Non-pigmented ciliary epithelial cell (primary cell): ENCODE results near the genes TEKT1, SLC16A13, SLC2A4, YBX2 and NEURL4.

DNA sequence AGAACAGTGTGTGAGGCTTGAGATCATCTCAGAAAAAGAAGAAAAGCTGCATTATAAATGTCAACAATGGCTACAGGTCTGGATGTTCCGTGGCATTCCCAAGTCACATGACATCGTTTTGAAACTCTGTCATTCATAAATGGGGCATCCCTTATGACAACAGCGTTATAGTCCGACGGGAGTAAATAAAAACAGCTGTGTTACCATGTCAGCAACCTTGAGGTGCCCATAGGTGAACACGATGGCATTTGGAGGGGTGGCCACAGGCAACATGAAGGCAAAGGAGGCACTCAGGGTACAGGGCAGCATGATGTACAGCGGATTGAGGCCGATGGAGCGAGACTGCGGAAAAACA lies 25.9 kb downstream of the SLC13A5 start:
- RRBS = no CpG with 5 or more reads among the region's 10 CpGs

- RRBS = no CpG with 5 or more reads among the region's 9 CpGs
Observed at GRCh38 chr17:6773091-6773838, 2.8 kb upstream of the FBXO39 start.

GRCh38 chr17:6831128-6832321 lies at the start of gene TEKT1:
Gene TEKT1, minus strand, starts transcription at chr17:6831729.
- RRBS = no CpG with 5 or more reads among the region's 45 CpGs

GRCh38 chr17:7035682-7036742 lies at the start of gene SLC16A13:
Gene SLC16A13, plus strand, starts transcription at chr17:7036015.
- RRBS = 2% methylated on average over 21 of the region's 79 CpGs

DNA sequence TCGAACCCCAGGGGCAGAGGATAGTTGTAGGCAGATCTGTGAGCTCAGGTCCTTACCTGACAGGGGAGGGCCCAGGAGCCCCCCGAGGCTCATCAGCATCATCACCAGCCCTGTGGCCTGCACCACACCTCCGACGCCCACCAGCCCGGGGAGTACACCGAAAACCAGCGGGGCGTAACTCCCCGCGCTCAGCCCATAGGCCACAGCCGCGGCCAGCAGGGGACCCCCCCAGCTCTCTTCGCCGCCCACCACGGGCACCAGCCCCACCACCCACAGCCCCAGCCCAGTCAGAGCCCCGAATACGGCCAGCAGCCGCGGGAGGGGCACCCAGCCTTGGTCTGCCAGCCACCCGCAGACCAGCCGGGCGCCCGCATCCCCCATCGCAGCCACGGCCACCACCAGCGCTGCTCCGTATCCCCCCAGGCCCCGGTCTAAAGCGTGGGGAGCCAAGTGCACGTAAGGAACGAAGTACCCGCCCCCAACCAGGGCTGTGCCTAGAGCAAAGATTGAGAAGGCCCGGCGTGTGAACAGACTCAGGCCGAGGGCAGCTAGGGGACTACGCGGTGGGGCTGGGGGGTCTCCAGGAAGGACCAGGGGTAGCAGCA lies 1.9 kb downstream of the SLC16A11 start:
- RRBS = 4% methylated on average over 11 of the region's 37 CpGs

- RRBS = no CpG with 5 or more reads among the region's 9 CpGs
Observed at GRCh38 chr17:7052047-7052451, 8.2 kb upstream of the SLC16A11 start.

DNA sequence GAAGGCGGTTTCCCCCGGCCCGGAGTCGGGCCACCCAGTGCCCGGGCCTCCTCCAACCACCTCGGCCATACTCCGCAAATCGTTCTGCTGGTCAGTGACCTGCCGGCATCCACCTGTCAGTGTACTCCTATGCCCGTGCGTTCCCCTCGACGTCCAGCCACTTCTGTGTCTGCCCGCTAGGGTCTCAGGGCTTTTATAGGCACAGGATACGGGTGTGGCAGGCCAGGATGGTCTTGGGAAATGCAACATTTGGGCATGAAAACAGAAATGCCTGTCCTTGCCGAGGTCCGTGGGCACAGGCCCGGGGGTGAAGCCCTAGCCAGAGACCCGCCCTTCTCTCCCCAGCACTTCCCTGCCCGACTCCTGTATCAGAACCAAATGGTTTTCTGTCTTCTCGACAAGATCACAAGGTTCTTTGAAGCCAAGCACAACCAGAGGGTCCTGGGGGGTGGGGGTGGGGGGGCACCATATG lies 19.4 kb upstream of the ASGR2 start:
- RRBS = 59% methylated on average over 5 of the region's 21 CpGs

GRCh38 chr17:7156395-7156813 lies 22.8 kb downstream of the ASGR1 start:
- RRBS = no CpG with 5 or more reads among the region's 10 CpGs

DNA sequence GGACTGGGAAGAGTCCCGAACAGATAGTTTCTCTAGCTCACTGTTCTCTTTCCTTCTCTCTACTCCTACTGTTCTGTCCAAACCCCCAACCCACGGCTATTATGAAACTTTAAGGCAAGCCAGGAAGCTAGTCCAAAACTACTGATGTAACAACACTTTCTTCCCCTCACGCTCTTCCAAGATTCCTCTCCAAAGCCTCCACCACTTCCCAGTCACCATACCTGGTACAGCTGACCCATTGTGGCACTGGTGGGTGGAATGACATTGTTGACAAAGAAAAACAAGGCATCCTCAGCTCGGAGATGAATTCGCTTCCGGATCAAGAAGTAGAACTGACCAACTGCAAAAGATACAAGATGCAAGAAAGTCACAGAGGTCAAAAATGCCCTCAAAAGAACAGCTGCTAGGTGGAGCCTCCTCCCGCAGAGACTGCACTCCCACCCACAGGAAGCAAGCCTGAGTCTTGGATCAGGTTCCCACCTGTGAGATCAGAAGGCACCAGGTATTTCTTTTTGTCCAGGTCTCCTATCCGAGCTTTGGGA lies 1.1 kb downstream of the GABARAP start:
- RRBS = no CpG with 5 or more reads among the region's 8 CpGs

DNA sequence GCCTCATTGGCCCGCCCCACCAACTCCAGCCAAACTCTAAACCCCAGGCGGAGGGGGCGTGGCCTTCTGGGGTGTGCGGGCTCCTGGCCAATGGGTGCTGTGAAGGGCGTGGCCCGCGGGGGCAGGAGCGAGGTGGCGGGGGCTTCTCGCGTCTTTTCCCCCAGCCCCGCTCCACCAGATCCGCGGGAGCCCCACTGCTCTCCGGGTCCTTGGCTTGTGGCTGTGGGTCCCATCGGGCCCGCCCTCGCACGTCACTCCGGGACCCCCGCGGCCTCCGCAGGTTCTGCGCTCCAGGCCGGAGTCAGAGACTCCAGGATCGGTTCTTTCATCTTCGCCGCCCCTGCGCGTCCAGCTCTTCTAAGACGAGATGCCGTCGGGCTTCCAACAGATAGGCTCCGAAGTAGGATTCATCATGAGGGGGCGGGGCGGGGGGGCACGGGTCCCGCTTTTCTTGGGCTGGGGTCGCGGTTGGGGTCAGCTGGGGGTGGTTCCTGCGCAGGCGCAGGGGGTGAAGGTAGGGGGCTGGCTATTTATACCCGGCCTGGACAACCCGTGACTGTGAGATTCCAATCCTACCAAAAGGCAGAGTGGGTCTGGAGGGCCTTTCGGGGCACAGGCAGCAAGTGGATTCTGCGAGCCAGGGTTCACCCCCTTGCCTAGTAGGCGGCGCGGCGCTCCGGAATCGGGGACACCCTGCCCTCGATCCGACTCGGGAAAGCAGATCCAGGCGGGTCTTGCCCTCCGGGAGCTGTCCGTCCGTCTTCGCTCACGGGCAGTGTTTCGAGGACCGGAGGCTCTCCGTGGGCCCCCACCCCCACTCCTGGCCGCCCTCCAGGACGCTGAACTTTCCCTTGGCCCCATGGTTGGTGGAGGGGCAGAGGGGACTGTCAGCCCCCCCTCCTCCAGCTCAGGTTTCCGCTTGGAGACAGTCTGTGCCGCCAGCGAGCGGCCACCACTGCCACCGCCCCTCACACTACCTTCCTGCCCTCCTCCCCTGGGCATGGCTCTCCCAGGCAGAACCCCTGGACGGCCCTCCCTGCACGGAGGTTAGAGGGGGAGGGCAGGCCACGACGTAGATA lies at the start of gene SLC2A4:
SLC2A4 (plus strand) TSS at position 151 of the 1,079 bp plus-strand sequence.
- RRBS = 3% methylated on average over 24 of the region's 75 CpGs

DNA sequence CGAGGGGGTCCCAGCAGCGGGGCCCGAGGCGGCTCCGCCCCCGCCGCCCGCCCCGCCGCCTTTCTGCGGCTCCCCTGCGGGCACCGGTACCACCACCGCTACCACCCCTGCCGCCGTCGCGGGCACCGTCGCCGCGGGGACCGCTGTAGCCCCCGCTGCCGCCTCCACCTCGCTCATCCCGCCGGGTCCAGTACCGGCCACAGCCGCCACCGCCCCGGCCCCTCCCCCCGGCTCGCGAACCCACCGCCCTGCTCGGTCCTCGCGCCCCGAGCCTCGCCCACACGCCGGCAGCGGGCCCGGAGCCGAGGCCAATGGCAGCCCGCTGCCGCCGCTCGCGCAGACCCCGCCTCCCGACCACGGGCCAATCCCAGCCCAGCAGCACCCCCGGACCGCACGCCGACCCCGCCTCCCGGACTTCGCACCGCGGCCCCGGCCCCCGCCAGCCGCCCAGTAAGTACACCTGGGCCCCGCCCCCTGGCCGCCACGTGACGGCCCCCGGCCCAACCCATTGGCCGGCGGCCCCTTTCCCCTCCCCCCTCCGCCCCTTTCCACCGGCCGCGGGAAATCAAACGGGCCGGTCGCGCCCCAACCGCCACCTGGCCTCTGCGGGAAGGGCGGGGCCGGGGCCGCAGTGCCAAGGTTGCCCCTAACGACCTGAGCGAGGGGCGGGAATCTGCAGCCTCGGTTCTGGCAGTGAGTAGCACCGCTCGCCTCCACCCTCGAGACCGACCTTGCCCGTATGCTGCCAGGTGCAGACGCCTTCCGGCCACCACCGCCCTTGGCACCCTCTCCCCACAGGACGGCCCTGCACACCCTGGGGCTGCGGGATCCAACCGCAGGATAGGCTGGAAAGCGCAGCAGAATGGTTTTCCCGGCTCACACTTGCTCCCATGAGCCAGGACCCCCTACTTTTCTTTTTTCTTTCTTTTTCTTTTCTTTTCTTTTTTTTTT lies at the start of gene YBX2:
YBX2 (minus strand) TSS at position 316 of the 951 bp plus-strand sequence.
- RRBS = 3% methylated on average over 43 of the region's 103 CpGs

- RRBS = no CpG with 5 or more reads among the region's 56 CpGs
Observed at GRCh38 chr17:7306650-7307499, 553 bp upstream of the EIF5A start.

GRCh38 chr17:7312320-7312946 lies 2.7 kb downstream of the GPS2 start:
- RRBS = no CpG with 5 or more reads among the region's 8 CpGs

- RRBS = no CpG with 5 or more reads among the region's 6 CpGs
Observed at GRCh38 chr17:7314412-7314740, 784 bp downstream of the GPS2 start.

DNA sequence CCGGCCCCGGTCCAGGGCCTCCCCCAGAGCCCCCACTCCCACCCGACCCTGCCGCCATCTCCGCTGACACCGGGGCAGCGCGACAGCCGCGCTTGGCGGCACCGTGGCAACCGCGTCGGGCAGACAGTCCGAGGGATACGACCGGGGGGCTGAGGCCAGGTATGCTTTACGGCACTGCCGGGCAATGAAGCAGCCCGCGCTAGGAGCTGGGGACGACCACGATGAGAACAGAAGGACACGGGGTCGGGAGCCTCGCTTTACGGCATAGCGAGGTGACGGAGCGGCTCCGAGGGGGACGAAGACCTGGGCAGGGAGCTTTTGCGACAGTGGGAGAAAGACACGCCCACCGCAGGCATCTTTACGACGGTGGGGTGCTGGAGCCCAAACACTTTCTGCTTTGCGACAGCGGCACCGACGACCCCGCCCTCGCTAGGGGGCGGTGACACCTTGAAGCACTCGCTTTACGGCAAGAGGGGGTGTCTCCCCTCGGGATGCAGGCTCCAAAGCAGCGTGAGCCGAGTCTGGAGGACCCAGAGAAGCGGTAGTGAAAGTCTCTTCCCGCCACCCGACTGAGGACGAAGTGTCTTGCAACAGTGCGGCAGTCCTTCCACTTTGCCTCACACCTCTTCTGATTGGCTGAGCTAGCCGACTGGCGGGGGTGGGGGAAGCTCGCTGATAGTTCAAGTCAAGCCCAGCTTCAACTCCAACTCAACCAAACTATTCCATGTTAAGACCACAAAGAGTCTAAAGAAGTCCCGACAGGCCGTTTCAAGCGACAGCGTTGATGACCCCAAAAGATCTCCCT lies at the start of gene NEURL4:
NEURL4 (minus strand) TSS at position 81 of the 805 bp plus-strand sequence.
- RRBS = 2% methylated on average over 19 of the region's 62 CpGs

GRCh38 chr17:7346319-7347244 lies 5.4 kb upstream of the KCTD11 start:
- RRBS = 95% methylated on average over 1 of the region's 13 CpGs

- RRBS = no CpG with 5 or more reads among the region's 20 CpGs
Observed at GRCh38 chr17:7426139-7426567, 737 bp downstream of the SPEM2 start.

- RRBS = 7% methylated on average over 24 of the region's 43 CpGs
Observed at GRCh38 chr17:7435581-7436339, 525 bp downstream of the TMEM102 start.

GRCh38 chr17:7448436-7448909 lies 3.6 kb downstream of the CHRNB1 start:
- RRBS = no CpG with 5 or more reads among the region's 7 CpGs

DNA sequence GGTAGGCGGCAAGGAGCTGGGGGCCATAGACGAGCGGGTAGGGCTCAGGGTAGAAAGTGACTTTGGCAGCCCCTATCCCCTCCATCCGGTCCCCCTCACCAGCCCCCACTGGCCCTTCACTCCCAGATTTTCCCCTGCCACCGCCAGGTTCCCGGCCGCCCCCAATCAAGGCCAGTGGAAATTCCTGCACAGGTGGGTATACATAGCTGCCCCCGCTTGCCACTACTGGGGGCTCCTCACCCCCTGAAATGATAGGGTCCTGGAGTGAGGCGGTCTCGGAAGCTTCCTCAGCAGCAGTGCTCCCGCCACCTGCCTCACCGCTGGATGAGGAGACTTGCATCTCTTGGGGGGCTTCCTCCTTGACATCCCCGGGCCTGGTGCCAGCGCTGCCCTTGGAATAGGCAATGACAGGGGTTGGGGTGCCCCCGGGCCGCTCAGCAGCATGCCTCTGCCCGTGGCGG lies 17.2 kb downstream of the ZBTB4 start:
- RRBS = 88% methylated on average over 4 of the region's 18 CpGs